A549 (cell line): ENCODE results near the genes ZNF195 and PGAP2.

DNA sequence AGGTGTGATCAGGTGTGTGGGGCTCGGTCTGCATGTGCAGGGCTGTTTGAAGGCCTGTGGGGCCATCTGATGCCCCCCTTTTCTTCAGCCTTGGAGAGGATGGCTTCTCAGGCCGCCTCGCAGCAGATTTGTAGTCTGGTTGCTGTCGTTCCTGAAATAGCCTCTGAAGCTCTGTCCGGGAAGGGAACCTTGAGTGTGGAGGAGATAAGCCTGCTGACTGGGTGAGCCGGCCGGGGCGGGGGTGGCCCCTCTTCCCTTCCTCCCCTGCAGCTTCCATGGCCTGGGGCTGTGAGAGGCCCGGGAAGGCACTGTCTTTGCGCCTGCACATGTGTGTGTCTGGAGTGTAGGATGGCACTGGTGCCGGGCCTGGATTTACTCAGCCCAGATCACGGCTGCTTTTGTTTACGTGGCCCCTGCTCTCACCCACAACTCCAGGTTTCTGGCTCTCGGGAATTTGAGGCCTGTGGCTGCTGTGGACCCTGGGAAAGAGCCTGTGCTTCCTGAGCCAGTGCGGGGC lies 16.4 kb downstream of the KCNQ1 start:
- PRO-cap = no peak
CAGE:
- cytosol, long polyA plus RNA = no peak
- long polyA plus RNA = no peak
- nucleus, long polyA plus RNA = no peak

DNA sequence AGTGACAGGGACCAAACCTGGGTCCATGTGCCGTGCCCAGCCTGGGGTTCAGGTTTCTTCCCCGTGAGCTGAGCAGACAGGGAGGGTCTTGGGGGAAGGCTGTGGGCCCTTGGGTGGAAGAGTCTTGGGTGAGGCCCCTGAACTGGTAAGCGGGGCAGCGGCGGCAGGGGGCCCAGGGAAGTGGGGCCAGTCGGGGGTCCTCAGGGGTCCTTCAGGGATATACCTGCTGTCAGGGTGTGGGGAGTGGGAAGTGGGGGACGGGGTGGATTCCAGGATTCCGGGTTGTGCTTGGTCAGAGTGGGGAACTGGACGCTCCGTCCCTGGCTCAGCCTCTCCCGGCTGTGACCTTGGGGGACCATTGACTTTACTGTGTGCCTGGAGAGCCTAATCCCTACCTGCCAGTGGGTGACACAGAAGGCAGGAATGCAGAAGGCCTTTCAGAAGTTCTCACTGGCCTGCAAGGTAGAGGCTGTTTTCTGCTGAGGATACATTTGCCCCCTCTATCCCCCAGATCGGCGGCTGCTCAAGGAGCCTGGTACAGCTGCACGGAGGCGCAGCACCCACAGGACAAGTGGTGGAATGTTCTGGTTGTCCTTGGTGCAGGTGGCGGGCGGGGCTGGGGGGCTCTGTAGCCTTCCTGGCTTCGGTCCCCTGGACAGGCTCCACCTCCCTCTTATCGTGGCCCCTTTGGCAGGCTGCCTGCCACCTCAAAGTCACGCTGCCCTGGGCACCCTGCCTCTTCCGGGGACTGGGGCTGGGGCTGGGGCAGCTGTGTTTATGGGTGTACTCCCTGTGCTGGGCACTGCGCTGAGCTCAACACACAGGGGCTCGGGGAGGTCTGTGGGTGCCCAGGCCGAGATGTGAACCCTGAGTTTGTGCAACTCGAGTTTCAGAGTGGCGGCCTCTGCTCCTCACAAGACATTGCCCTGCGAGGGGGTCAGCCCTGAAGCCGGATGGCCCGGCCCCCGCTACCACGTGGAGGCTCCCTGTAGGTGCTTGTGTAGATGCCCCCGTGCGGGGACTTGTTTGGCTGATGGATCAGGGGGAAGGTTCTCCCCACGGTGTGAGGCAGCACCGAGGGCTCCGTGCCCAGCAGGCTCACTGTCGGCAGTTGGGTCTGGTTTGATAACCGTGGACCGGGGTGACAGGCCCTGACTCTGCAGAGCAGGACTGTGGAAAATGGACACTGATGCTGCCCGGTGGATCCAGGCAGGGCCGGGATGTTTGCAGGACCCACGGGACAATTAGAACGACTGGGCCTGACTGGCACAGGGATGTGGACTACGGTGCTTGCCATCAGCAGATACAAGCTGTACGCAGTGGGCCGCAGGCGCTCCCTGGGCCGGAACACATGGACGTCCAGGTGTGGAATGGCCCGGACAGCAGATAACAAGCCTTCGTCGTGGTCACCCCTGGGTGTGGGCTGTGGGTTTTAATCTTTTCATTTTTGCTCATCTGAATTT lies 18.6 kb downstream of the KCNQ1 start:
- PRO-cap = no peak
CAGE:
- cytosol, long polyA plus RNA = no peak
- long polyA plus RNA = no peak
- nucleus, long polyA plus RNA = no peak

DNA sequence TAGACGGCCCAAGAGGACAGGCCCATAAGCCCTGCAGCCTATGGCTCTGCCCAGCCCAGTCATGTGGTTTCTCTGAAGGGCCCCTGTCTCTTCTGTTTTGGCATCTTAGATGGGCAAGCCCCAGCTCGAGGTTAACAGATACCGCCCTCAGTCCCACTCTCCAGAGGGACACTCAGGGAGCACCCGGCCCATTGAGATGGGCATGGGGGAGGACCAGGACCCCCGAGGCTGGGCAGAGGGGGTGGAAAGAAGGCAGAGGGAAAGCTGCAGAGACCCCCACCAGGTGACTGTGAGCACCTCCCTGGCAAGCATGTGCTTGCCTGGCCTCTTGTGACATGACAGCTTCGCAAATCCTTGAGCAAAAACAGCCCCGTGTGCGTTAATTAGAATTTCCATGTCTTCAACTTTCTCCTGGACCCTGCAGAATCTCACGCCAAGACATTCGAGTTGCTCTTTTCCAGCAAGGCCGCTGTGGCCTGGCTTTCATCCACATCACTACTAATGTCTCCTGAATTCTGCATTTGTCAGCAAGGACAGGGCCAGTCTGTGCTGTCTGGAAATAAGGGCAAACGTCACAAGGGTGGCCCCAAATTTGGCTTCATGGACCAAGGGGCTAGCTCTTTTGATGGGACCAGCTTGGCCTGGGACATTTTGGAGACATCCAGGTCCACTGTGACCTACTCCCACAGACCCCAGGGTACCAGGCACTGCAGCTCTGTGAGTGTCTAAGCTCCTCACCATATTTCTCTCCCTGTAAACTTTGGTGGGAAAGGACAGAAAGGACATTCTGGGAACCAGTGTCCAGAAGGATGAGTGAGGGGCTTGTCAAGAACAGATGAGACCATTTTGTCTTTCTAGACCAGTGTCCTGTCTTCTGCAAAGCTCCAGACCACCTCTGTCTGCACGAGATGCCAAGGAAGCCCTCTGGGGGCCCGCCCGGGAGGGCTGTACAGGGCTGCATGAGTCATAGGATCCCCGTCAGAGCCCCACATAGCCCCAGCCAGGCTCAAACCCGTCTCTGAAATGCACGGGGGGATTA lies 219.2 kb downstream of the CDKN1C start:
- PRO-cap = no peak
CAGE:
- cytosol, long polyA plus RNA = no peak
- long polyA plus RNA = no peak
- nucleus, long polyA plus RNA = no peak

DNA sequence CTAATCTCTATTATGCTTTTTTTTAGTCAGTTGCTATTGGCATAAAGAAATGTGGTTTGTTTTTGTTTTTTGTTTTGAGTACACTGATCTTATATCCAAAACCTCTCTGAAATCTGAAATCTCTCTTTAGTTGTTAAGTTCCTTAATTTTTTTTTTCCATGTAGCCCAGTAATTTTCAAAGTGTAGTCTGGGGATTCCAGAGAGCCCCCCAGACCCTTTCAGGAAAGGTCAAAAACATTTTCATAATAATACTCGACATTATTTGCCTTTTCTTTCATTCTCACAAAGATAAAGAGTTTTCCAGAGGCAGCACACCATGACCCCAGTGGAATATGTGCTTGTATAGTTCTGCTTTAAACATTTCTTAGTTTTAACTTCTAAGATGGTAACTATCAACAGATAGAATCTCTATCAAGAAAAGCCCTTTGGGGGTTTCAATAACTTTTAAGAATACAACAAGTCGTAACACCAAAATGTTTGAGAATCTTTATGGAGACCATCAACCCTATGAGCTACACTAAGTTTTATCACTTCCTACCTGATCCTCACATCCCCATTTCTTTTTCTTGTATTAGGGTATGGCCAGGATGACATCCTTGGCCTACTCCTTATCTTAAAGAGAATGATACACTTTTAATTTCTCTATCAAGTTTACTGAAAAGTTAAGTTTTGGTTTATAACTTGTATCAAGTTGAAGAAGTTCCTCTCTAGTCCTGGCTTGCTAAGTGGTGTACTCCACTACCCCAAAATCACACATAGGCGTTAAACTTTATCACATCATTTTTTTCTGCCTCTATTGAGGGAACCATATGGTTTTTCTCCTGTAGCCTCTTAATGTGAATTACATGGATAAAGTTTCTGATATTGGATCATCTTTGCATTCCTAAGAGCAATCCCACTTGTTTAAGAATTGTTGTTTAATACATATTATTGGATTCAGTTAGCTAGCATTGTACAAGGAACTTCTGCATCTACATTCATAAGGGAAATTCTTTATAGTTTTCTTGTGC lies 188.4 kb downstream of the CDKN1C start:
- PRO-cap = no peak
CAGE:
- cytosol, long polyA plus RNA = no peak
- long polyA plus RNA = no peak
- nucleus, long polyA plus RNA = no peak

DNA sequence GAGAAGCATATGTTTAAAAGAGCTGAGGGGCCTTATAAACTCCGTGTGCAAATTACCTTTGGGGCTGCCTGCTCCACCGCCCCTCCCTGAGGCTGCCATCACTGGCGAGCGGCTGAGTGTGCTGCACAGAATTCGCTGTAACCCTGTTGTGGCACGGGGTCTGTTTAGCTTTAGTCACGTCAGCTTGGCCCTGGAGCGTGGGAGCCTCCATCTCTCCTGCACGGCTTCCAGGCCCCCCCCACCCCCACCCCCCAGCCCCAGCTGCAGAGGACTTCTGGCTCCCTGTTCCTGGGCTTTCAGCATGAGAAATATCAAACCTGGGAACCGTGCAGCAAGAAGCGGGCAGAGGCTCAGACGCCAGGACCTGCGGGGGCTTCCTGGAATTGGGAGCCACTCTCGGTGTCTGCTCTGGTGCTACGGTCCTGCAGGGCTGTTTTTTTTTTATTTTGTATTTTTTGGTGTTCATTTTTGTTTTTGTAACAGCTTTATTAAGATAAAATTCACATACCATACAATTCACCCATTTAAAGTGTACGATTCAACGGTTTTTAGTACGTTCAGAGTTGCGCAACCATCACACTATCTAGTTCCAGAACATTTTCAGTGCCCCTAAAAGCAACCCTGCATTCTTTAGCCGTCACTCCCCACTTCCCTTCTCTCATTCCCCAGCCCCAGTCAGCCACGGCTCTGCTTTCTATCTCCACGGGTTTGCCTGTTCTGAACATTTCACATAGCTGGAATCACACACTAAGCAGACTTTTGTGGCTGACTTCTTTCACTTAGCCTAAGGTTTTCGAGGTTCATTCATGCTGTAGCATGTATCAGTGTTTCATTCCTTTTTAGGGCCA lies 176.4 kb downstream of the CDKN1C start:
- PRO-cap = no peak
CAGE:
- cytosol, long polyA plus RNA = no peak
- long polyA plus RNA = no peak
- nucleus, long polyA plus RNA = no peak

DNA sequence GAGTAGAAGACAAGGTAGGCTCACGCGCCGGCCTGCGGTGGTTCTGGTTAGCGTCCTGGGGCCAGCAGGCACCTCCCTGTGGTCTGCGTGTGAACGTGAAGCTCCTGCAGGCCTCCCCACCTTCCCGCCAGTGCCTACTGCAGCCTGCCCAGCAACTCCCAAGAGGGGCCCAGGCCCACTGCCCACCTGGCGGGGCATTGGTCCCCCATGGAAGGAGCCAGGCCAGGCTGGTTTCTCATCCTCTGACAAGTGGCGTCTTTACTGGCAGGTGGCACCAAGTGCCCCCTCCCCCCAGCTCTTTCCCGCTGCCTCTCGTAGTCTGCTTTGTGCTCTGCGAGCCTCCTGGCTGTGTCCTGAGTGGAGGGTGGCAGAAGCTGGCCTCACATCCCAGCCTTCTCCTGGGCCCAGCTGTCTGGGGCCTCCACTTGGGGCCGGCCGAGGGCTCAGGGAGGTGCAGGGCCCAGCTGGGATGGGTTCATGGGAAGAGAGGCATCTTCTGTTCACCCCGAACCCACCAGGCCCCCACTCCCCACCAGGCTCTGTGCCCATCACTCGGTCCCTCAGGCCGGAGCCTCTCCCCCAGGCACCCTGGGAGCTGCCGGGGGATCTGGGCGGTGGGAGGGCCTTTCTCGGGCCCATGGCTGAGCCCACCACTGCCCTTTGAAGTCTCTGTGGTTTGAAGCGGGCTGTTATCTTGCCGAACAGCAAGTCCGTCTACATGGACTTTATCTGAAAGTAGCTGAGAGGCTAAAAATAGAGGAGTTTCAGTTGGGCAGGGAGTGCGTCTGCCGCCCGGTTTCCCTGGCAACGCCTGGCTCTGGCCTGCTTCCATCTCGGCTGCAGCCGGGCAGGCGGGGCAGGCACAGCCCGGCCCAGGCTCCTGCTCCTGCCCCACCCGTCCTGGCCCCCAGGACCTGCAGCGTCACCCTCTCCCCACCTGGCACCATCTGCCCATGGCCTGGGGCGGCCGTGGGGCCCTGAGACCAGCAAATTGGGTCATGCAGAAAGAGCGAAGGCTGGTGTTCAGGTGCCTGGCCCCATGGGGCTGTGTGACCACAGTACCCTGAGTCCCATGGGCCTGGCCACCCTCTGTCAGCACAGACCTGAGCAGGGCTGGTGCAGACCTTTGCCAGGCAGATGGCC lies 107.2 kb downstream of the CDKN1C start:
- PRO-cap = no peak
CAGE:
- cytosol, long polyA plus RNA = no peak
- long polyA plus RNA = no peak
- nucleus, long polyA plus RNA = no peak

- PRO-cap = no peak
CAGE:
- cytosol, long polyA plus RNA = no peak
- long polyA plus RNA = no peak
- nucleus, long polyA plus RNA = no peak
Observed at GRCh38 chr11:2788105-2789012, 97.2 kb downstream of the CDKN1C start.

GRCh38 chr11:2891783-2893230 lies 6.7 kb upstream of the CDKN1C start:
- PRO-cap = no peak
CAGE:
- cytosol, long polyA plus RNA = no peak
- long polyA plus RNA = no peak
- nucleus, long polyA plus RNA = no peak

- PRO-cap = no peak
CAGE:
- cytosol, long polyA plus RNA = start-site peak on the minus strand at chr11:2903529-2903568, 49 and 81 reads in 2 replicates; start-site peak on the minus strand at chr11:2903731-2903813, 19 and 22 reads in 2 replicates
- long polyA plus RNA = no peak
- nucleus, long polyA plus RNA = no peak
Observed at GRCh38 chr11:2903006-2903959, 1.2 kb downstream of the SLC22A18 start.

DNA sequence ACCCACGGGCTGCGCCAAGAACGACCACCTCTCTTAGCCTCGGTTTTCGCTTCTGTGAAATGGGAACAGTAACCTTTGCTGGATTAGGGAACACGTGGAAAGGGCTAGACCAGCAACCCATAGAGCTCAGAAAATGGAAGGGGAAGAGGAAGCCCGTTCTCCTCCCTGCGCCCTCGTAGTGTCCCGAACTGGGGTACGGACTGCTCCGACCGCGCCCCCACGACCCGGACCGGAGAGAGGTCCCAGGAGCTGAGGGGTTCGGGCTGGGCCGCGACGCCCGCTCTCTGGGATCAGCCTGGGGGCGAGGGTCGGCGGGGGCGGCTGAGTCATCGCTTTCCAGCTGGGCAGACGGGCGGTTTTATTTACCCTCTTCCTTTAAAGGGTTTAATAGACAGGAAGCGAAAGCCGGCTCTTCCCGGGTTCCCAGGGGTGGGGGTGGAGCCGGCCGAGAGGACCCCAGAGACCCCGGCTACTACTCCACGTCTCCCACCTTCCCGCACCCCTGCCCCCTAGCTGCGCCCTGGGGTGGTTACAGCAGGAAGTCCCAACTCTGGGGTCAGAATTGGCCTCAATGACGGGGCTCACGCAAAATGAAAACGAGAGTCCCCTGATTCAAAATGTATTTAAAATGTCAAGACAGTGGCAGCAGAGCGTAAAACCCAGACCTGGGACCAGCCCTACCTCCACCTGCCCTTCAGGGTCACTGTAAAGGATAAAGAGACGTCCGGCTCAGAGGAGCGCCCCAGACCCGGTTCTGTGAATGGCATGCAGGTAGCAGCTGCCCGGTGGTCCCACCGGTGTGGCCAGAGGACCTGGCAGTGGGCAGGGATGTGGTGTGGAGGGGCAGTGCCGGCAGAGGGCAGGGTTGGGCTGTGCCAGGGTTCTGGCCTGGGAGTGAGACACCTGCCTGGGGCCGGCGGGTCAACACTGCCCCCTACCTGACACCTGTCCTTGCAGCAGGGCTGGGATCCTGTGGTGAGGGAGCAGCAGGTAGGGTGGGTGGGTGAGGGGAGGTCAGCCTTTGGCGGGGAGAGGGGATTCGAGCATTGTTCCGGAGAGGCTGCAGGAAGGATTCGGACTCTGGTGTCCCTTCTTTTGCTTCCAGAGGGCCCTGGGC lies 1.2 kb upstream of the PHLDA2 start:
- PRO-cap = no peak
CAGE:
- cytosol, long polyA plus RNA = no peak
- long polyA plus RNA = no peak
- nucleus, long polyA plus RNA = no peak

- PRO-cap = no peak
CAGE:
- cytosol, long polyA plus RNA = no peak
- long polyA plus RNA = no peak
- nucleus, long polyA plus RNA = no peak
Observed at GRCh38 chr11:2932836-2933274, 3.6 kb upstream of the PHLDA2 start.

DNA sequence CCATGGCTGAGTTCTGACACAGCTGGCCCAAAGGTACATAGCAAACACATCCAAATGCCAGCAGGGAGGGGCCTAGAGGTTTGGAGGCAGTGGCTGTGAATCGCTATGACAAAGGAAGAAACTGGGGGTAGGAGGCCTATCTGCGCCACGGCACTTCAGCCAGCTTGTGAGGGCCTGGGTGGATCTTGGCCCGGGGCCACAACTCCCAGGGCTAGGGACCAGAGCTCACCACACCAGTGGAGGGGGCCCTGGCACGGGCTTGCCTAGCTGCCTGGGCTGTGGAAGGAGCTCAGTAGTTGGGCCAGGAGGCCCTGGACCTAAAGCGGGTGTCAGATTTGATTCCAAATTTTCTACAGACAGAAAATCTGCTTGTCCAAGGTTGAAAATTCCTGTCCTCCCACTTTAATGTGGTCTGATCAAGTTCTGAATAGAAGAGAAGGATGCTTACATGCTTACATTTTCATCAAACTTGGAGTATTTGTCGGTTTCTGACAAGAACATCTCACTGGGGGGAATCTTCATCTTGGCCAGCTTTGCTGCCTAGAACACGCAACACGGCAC lies 9.5 kb upstream of the NAP1L4 start:
- PRO-cap = no peak
CAGE:
- cytosol, long polyA plus RNA = no peak
- long polyA plus RNA = no peak
- nucleus, long polyA plus RNA = no peak

GRCh38 chr11:3006687-3007541 lies 14.8 kb upstream of the NAP1L4 start:
- PRO-cap = no peak
CAGE:
- cytosol, long polyA plus RNA = no peak
- long polyA plus RNA = no peak
- nucleus, long polyA plus RNA = no peak

DNA sequence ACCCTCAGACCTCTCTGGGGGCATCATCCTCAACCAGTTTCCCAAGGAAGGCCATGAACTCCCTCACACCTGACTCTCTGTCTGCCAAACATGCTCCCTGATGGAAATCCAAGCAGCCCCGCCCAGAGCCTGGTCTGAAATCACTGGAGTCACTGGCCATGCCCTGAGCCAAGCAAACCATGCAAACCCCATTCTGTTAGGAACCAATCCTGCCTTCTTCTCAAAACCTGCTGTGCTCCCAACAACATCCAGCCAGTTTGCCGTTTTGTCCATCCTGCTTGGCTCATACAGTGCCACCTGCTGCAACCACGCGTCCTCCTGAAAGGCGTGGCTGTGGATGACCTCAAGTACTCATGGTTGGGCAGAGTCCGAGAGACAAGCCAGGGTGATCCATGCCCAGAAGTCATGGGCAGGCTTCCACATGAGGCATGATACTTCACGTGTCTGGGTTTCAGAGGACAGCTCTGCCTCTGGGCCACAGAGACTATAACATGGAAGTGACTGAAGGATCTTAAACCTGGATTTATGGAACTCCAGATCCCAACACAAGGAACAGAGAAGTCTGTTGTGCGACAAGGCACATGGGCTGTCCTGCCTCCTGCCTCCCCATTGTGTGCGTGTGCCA lies 15.6 kb downstream of the CARS1 start:
- PRO-cap = no peak
CAGE:
- cytosol, long polyA plus RNA = no peak
- long polyA plus RNA = no peak
- nucleus, long polyA plus RNA = no peak

GRCh38 chr11:3105817-3106554 lies 48.8 kb upstream of the CARS1 start:
- PRO-cap = no peak
CAGE:
- cytosol, long polyA plus RNA = no peak
- long polyA plus RNA = no peak
- nucleus, long polyA plus RNA = no peak

DNA sequence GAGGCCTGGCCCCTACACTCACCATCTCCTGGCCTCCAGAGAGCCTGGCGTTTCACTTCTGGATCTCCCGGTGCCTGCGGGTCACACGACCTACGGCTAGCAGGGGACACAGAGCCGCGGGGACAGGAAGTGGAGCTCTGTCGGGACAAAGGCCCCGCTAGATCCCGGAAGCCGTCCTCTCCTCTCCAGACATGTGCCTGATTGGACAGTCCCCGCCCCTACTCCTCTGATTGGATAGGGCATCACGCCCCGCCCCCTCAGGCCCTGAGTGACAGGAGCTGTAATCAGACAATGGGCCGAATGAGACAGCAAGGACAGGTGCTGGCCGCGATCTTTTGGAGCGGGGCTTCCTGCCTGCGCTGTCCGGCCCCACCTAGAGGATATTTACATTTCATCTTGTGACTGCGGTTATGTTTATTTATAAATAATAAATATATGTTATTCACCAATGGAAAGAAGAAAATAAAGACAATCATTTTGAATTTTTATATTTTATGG lies at the start of gene ZNF195:
ZNF195 (minus strand) TSS at position 131 of the 498 bp plus-strand sequence.
- PRO-cap = bidirectional peak, plus-strand start at position 287 of the sequence, minus-strand start at position 88 of the sequence
CAGE:
- cytosol, long polyA plus RNA = start-site peak on the minus strand centred at position 146 of the sequence, 84 bp wide, 149 and 364 reads in 2 replicates
- long polyA plus RNA = start-site peak on the minus strand centred at position 125 of the sequence, 18 bp wide, 75 and 91 reads in 2 replicates
- nucleus, long polyA plus RNA = start-site peak on the minus strand centred at position 155 of the sequence, 105 bp wide, 196 and 317 reads in 2 replicates

- PRO-cap = no peak
CAGE:
- cytosol, long polyA plus RNA = no peak
- long polyA plus RNA = no peak
- nucleus, long polyA plus RNA = no peak
Observed at GRCh38 chr11:3385690-3386306, 6.9 kb upstream of the ZNF195 start.

DNA sequence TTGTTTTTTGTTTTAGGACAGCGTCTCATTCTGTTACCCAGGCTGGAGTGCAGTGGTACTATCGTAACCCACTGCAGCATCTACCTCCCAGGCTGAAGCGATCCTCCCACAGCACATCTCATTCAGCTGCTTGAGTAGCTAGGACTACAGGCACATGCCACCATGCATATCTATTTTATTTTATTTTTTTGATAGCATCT lies 46.8 kb downstream of the NUP98 start:
- PRO-cap = no peak
CAGE:
- cytosol, long polyA plus RNA = no peak
- long polyA plus RNA = no peak
- nucleus, long polyA plus RNA = no peak

- PRO-cap = no peak
CAGE:
- cytosol, long polyA plus RNA = no peak
- long polyA plus RNA = no peak
- nucleus, long polyA plus RNA = no peak
Observed at GRCh38 chr11:3787482-3787860, 9.9 kb downstream of the NUP98 start.

- PRO-cap = unidirectional peak, plus-strand start at chr11:3808199; bidirectional peak, plus-strand start at chr11:3808631, minus-strand start at chr11:3808659
CAGE:
- cytosol, long polyA plus RNA = no peak
- long polyA plus RNA = no peak
- nucleus, long polyA plus RNA = no peak
Observed at GRCh38 chr11:3807831-3808935, at the start of gene PGAP2. PGAP2 (plus strand) TSS chr11:3808560.